Spleen (tissue), 7 donors: ENCODE data around the gene BVES.

DNA sequence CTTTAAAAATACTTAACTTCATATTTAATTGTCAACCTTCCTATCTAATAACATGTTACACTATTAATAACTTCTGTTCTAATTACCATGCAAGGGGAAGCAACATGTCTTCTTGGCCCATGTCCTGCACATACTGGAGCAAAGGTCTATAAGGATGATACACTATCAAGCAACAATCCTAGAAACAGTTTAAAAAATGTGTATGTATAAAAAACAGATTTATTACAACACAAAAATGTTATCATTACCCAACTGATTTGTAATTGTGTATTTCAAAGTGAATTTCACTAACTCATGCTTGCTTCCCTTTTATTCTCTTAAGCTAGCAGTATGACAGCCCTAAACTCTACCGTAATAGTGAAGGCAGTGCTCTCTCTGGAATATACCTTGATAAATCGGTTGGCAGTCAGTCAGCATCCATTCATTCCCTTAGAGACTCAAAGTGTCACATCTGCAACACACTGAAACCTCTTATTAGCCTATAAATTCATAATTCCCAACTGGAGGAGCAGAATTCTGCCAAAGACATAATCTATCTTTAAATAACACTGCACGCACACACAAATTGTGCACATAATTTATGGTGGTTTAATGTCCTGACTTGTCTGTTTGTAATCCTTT, 18.2 kb downstream of the CCNC start:
- PRO-cap, 4 experiments, result no peak in any of the 4 experiments
- RAMPAGE, long total RNA, 4 experiments, result no peak in any of the 4 experiments

GRCh38 chr6:99823108-99824358, 170.5 kb downstream of the MCHR2 start:
- PRO-cap, 4 experiments, result no peak in any of the 4 experiments
- RAMPAGE, long total RNA, 4 experiments, result no peak in any of the 4 experiments

DNA sequence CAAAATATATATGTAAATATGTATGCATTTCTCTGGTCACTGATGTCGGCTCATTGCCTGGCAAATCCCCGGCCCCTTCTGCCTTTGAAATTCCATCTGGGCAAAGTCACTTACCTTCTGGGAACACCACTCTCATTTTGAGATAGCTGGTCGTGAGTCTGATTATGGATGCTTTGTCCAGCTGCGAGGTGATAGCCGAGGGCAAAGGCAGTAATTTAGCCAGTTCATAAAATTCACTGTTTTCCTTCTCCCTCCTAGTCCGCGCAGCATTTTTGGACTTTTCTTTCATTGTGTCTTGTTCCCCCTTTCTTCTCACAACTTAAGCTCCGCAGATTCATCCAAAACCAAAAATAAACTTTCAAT, 1.6 kb downstream of the SIM1 start:
- PRO-cap, 4 experiments, result no peak in any of the 4 experiments
- RAMPAGE, long total RNA, 4 experiments, result no peak in any of the 4 experiments

DNA sequence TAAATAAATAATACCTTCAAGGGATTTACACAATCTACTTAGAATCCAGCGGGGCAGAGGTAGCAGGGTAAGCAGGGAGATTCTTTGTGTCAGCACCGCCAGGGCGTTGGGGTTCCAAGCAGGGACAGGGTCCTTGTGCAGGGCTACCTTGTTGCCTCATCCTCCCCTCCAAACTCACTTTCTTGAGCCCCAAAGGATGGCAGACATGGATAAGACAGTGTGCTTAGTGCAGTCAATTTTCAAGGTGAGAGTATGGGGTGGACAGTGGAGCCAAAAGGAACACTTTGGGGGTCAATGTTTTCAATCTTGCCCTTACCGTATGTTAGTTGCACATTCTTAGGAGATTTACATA, 23.2 kb upstream of the SIM1 start:
- PRO-cap, 4 experiments, result no peak in any of the 4 experiments
- RAMPAGE, long total RNA, 4 experiments, result no peak in any of the 4 experiments

DNA sequence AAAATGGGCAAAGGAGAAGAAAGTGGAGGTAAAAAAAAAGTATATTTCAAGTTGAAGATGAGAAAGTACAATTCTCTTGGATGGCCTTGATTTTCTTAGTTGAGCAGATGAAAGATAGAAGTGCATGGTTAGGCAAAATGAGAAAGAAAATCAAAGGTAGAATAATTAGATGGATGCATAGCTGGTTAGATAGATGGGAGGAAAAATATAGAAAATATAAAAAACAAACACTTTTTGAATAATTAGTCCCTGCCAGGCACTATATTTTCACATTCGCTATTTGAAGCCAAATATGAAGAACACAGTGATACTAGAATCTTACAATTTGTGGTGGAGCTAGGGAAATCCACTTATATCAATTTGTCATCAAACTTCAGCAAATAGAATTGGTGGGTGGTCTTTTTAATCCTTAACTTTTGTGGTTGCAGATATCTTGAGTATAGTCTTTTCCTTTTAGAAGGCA, 588.3 kb downstream of the GRIK2 start:
- PRO-cap, 4 experiments, result no peak in any of the 4 experiments
- RAMPAGE, long total RNA, 4 experiments, result no peak in any of the 4 experiments

- PRO-cap, 4 experiments, result no peak in any of the 4 experiments
- RAMPAGE, long total RNA, 4 experiments, result no peak in any of the 4 experiments
These were observed 836 bp upstream of the LIN28B start for GRCh38 chr6:104956129-104956412.

DNA sequence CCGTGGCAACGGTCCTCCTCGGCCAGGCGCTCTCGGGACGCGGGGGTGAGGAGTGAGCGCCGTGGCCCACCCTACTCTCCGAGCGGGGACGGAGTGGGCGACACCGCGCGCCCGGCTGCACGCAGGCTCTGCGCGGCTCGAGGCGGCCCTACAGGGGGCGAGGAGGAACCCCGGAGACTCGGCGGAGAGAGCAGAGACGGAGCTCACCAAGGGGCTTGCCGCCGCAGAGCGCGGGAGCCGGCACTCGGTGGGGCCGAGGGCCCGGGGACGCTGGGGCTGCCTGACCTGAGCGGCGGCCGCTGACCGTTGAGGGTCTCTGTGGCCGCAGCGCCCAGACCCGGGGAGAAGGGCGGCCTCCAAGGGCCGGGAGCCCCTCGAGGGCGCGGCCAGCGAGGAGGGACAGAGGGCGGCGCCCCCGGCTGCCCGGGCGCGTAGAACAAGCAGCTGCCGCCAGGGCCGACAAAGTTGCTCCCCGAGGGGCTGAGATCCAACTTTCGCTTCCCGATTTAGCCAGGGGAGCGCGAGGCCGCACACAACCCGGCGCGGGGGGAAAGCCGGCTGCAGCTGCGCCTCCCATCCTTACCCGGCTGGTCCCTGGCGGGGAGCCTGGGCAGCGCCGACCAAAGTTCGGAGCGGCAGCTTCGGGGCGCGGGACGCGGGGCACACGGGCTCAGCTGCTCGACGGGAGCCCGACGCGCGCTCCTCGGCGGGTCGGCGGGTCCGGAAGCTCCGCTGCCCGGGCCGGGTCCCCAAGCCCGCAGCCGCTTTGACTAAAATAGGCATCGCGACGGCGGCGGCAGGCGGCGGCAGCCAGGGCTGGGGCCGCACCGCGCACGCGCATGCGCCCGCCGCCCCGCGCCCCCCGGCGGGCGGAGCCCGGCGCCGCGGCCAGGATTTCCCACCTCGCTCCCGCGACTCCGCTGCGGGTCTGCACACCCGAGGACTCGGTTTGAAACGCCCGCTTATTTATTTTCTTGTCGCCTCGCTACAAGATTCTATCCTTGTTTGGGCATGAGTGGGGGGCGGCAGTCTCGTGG, at the start of gene BVES:
Gene BVES (minus strand): TSS at position 772 of the 1,037 bp plus-strand sequence.
- PRO-cap, 4 experiments, result no peak in any of the 4 experiments
- RAMPAGE, long total RNA, 4 experiments, result no peak in any of the 4 experiments

GRCh38 chr6:105137423-105137928, 519 bp upstream of the BVES start:
- PRO-cap, 4 experiments, result no peak in any of the 4 experiments
- RAMPAGE, long total RNA, 4 experiments, result no peak in any of the 4 experiments

DNA sequence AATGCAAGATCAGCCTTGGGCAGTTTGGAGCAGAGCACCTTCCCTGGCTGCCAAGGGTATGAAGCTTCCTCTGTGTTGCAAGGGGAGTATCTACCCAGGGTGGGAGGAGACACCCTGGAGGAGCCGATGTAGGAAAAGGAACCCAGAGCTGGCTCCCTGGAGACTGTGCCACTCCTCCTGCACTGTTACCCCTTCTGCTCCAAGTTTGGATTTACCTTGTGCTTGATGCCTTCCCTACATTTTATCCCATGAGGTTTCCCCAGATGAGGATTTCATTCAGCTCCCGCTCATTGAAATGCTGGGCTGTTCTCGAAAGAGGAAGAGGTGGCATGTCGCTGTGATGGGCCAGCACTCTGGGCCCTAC, 299.6 kb upstream of the PRDM1 start:
- PRO-cap, 4 experiments, result no peak in any of the 4 experiments
- RAMPAGE, long total RNA, 4 experiments, result no peak in any of the 4 experiments

GRCh38 chr6:105986091-105986414, 100.1 kb upstream of the PRDM1 start:
- PRO-cap, 4 experiments, result peak in 2 of 4 experiments; most common plus-strand start chr6:105986217 (in 1)
- RAMPAGE, long total RNA, 4 experiments, result no peak in any of the 4 experiments

DNA sequence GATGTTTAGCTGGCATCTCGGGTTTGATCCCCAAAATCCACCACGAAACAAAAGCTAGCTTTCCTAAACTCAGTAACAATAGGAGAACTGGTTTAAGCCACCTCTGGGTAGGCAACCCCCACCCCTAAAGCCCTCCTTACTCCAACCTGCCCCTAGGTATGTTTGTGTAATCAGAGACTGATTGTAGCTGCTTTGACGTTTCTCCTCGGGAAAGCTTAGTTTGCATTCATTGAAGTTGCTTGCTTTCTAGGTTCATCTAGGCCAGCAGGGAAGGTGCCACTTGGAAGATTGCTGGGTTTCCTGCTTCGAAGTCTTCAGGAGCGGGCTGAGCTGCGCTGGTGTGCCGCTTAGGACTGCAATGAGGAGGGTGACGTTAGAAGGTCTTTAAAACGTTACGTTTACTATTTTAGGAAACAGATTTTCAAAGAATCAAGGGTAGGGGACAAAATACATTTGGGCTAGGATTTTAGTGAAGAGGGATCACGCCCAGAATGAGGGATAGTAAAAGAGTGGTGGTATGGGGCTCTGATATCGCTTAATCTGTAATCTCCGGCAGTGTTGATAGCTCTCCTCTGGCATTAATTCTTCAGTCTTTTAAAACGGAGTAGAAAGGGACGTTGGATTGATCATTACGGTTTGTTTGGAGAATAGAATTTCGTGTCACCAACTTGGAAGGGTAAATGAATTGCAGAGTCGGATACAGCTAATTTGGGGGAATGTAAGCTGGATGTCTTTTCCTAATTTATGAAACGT, 92.7 kb upstream of the PRDM1 start:
- PRO-cap, 4 experiments, result peak in 1 of 4 experiments; most common plus-strand start position 308 of the sequence (in 1)
- RAMPAGE, long total RNA, 4 experiments, result no peak in any of the 4 experiments

GRCh38 chr6:106098376-106099101, 12.4 kb downstream of the PRDM1 start:
- PRO-cap, 4 experiments, result peak in 4 of 4 experiments; most common plus-strand start chr6:106098941 (in 3); most common minus-strand start chr6:106098884 (in 4)
- RAMPAGE, long total RNA, 4 experiments, result no peak in any of the 4 experiments

DNA sequence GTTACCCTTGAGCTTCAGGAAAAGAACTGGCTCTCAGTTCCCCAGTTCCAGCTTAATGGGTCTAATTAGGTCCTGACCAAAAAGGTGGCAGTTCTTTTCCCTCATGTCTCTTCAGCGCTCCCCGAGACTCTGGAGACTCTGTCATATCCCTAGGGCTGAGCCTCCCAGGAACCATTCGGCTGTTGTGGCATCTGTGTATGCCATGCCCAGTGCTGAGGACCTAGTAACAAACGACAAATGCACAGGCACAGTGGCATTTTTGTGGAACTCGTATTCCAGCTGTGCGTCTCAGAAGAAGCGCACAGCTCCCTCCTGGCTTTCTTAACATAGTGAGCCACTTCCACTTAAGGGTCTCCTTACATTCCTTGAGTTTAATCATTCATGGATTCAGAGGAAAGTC, 14.7 kb downstream of the PRDM1 start:
- PRO-cap, 4 experiments, result peak in 1 of 4 experiments; most common minus-strand start position 235 of the sequence (in 1)
- RAMPAGE, long total RNA, 4 experiments, result no peak in any of the 4 experiments

DNA sequence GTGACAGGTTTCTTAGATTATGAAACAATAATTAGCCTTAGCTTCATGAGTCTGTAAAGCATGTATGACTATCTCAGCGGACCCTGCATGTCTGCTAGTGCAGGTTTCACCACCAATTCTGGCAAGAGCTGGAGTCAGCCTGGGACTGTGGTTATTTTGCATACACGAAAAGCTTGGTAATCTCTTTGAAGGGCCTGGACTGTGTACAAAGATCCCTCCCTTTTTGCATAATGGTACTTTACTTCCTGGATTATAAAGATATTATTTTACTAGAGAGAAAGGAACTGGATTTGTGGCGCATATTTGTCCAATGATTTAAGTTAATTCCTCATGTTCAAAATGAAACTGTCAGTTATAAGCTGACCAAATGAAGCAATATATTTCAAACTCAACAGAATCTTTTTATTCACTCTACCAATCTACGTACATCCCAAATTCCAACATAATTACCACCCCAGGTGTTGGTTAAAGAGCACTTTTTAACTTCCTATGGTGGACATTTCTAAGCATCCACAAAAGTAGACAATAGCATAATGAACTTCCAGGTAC, 43.5 kb downstream of the PRDM1 start:
- PRO-cap, 4 experiments, result no peak in any of the 4 experiments
- RAMPAGE, long total RNA, 4 experiments, result no peak in any of the 4 experiments

DNA sequence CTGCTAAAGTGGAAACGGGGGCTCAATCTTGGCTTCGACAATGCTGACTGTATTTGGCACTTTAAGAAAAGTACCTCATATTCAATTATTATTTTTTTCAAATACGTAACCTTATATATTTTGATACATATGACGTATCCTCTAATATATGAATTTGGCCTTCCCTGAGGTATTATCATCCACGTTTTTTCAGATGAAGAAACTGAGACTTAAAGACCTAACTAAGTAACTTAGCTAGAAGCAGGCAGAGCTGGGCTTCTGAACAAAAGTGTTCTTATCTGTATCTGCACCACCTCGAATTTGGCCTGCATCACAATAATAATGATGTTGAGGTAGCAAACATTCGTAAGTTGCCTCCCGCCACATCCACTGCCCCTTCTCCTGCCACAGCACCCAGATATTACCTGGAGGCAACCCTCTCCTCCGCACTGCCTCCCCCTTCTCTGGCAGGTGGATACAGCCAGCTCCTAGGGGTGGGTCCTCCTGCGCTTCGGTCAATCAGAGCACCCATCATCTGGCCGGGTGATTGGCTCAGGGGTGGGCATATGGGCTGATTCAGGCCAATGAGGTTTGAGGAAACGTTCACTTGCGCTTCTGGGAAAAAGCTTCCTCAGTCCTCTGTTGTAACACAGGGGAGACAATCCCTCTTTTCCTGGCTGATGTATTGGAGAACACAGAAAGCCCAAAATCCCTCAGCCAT, 81.8 kb downstream of the PRDM1 start:
- PRO-cap, 4 experiments, result no peak in any of the 4 experiments
- RAMPAGE, long total RNA, 4 experiments, result no peak in any of the 4 experiments

GRCh38 chr6:106184683-106184996, 98.5 kb downstream of the PRDM1 start:
- PRO-cap, 4 experiments, result no peak in any of the 4 experiments
- RAMPAGE, long total RNA, 4 experiments, result no peak in any of the 4 experiments

DNA sequence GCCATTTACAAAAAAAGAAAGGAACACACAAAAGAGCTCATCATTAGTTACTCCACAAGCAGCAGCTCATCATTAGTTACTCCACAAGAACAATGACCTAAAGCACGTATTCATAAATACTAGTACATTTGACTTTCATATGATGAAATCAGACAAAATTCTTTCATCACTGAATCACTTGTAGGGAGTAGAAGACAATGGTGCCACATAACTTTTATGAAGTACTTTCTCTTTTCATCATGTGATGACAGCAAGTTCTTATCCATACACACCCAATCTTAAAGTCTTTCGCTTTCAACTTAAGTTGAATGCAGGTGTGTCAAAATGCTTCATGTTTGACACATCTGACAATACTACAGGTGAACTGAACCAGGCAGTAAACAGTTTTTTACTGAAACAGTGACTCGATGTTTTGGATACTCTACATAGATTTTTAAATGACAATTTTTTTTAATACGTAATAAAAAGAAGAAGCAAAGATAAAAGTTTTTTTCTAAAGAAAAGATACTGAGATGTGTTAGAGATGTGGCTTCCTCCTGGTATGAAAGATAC, 109.0 kb downstream of the PRDM1 start:
- PRO-cap, 4 experiments, result no peak in any of the 4 experiments
- RAMPAGE, long total RNA, 4 experiments, result no peak in any of the 4 experiments

DNA sequence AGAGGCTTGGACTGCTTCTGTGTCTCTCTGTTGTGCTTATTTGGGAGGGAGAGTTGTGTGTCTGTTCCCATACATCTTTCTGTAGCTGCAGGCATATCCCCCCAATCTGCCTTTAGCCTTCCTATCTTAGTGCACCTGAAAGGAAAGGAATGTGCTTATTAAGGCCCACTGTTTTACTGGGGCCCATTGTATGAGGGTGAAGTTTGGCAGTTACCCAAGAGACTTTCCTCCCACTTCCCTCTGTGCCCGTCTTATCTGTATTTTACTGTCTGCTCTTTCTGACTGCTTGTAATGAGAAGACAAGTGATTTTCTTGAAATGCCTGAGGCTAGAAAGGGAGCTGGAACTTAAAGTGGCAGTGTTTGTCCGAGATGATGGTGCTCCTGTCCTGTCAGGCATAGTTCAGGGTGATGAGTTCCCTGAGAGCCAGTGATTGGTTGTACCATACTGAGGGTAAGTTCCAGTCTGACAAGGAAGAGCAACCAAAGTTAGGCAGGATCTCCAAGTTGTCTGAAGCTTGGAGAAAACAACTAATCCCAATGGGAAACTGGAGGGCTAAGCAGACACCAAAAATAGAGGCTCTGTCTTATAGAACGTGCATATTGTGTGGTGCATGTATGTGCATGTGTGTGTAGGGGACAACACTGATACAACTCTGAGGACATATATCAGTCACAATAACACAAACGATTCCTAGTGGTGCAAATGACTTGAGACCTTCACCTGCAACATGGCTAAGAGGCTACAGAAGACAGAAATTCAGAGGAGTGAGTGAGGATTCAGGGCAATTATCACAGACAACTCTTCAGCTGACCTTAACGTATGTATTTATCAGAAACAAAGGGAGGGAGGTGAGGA, 114.8 kb downstream of the QRSL1 start:
- PRO-cap, 4 experiments, result no peak in any of the 4 experiments
- RAMPAGE, long total RNA, 4 experiments, result no peak in any of the 4 experiments

DNA sequence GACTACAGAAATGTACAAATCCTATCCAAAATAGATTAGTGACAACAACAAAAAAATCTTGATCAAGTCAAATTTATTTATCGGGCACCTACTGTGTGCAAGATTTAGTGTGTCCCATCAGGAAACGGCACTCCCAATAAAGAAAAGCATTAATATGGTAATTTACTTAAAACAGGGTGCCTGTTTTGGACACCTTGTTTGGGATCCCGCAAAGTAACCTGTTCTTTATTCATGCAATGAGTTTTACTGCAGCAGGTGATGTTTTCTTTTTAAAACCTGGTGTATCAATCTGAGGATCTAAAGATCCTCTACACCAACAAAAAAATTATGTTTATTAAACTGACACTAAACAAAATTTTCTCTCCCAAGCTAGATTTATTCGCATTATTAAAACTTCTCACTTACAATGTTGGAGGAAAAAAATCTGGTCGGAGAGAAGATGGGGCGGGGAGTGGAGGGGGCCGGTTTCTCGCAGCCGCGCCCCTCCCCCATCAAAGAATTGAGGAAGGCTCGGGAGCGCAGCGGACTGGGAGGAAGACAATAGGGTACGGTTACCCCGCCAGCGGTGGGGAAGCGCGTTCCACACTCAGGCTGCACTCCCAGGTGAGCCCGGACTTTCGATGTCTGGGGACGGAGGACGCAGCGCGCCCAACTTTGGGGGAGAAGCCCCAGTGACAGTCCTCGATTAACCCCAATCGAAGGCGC, 1.5 kb downstream of the CD24 start:
- PRO-cap, 4 experiments, result peak in 1 of 4 experiments; most common plus-strand start position 494 of the sequence (in 1)
- RAMPAGE, long total RNA, 4 experiments, result no peak in any of the 4 experiments

DNA sequence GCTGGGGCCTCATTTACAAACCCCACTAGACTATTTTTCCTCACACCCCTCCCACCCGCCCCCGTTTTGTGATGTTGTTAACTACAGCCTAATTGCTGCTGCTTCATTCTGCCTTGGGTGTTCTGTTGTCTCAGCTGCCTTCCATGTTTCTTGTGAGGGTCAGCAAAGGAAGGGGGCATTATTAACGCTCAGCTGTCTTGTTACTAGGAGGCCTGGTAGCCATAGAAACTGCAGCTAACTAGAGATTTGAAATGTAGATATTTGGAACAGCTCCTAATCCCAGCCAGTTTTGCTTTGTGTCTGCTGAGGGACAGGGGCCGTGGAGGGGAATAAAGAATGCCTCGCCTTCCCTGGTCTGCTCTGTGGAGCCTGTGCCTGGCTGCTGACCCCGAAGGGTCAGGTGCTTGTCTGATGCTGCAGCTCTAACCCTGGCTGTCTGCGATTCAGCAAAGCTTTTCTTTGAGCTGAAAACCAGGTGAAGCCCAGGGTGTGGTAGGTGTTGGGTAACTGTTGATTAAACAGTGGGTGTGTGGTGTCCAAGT, 18.4 kb downstream of the MTRES1 start:
- PRO-cap, 4 experiments, result no peak in any of the 4 experiments
- RAMPAGE, long total RNA, 4 experiments, result no peak in any of the 4 experiments